Measurements from ENCODE around the genes TMTC4 and NALF1.

GRCh38 chr13:100402846-100403128 is 185.8 kb downstream of the GGACT start:
- PRO-cap, 3 experiments: no peak in any of the 3 experiments

GRCh38 chr13:100625438-100626132 is 37.0 kb upstream of the GGACT start:
- PRO-cap, 3 experiments: no peak in any of the 3 experiments

- PRO-cap, 3 experiments: no peak in any of the 3 experiments
Measured at GRCh38 chr13:100673150-100673753, 1.3 kb downstream of the TMTC4 start.

DNA sequence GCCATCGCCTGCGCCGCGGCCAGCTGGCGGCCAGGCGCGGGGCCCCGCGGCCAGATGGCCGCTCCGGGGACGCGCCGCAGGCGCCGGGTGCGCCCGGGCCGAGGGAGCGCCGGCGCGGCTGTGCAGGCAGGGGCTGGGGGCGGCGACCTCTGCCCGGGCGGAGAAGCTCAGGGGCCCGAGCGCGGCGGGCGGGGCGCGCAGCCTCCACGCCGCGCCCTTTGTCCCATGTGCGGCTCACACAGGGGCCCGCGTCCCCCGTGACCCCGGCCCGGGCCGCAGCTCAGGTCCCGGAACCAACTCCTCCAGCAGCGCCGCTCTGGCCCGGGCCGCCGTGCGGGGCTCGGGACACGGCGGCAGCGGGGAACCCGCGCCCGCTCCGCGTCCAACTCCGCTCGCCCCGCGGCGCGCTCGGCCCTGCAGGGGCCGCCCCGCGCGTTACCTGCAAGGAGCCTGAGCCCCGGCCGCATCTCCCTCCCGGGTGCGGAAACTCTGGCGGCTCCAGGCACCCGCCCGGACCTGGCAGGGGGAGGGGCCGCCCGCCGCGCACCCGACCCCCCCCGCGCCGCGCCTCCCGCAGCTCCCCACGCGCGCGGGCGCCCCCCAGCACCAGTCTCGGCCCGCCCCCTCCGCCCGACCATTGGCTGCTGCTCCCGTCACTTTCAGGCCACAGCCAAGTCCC is at the start of gene TMTC4:
Gene TMTC4 (minus strand): TSS at position 491 of the 679 bp plus-strand sequence.
- PRO-cap, 3 experiments: peak in 3 of 3 experiments; most common minus-strand start position 518 of the sequence (in 3)

- PRO-cap, 3 experiments: peak in 1 of 3 experiments; most common plus-strand start chr13:101453926 (in 1); most common minus-strand start chr13:101453804 (in 1)
Measured at GRCh38 chr13:101453580-101454415, 1.3 kb downstream of the ITGBL1 start.

GRCh38 chr13:102012526-102013037 is 95.8 kb upstream of the FGF14 start:
- PRO-cap, 3 experiments: no peak in any of the 3 experiments

GRCh38 chr13:102236317-102236919 is 319.7 kb upstream of the FGF14 start:
- PRO-cap, 3 experiments: no peak in any of the 3 experiments

- PRO-cap, 3 experiments: no peak in any of the 3 experiments
Measured at GRCh38 chr13:102294530-102294946, 302.2 kb upstream of the TPP2 start.

GRCh38 chr13:102317513-102318244 is 279.1 kb upstream of the TPP2 start:
- PRO-cap, 3 experiments: no peak in any of the 3 experiments

DNA sequence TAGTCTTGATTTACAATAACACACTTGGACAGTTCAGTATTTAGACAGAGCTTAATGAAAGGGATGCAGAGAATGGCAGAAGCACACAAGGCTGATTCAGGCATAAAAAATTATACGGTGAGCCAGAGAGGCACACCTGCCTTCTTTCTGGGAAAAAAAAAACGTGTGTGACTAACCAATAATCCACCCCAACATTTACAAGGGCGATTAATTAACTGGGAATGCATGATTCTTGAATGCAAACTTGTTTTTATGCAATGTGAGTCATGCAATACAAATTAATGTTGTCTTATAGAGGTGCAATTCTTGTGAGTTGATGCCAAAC is 348.3 kb downstream of the DAOA start:
- PRO-cap, 3 experiments: no peak in any of the 3 experiments

- PRO-cap, 3 experiments: no peak in any of the 3 experiments
Measured at GRCh38 chr13:105921857-105922332, 456.1 kb downstream of the DAOA start.

GRCh38 chr13:106347999-106348386 is 187.5 kb downstream of the EFNB2 start:
- PRO-cap, 3 experiments: no peak in any of the 3 experiments

GRCh38 chr13:106376229-106376786 is 159.2 kb downstream of the EFNB2 start:
- PRO-cap, 3 experiments: no peak in any of the 3 experiments

- PRO-cap, 3 experiments: no peak in any of the 3 experiments
Measured at GRCh38 chr13:106490807-106491763, 44.4 kb downstream of the EFNB2 start.

DNA sequence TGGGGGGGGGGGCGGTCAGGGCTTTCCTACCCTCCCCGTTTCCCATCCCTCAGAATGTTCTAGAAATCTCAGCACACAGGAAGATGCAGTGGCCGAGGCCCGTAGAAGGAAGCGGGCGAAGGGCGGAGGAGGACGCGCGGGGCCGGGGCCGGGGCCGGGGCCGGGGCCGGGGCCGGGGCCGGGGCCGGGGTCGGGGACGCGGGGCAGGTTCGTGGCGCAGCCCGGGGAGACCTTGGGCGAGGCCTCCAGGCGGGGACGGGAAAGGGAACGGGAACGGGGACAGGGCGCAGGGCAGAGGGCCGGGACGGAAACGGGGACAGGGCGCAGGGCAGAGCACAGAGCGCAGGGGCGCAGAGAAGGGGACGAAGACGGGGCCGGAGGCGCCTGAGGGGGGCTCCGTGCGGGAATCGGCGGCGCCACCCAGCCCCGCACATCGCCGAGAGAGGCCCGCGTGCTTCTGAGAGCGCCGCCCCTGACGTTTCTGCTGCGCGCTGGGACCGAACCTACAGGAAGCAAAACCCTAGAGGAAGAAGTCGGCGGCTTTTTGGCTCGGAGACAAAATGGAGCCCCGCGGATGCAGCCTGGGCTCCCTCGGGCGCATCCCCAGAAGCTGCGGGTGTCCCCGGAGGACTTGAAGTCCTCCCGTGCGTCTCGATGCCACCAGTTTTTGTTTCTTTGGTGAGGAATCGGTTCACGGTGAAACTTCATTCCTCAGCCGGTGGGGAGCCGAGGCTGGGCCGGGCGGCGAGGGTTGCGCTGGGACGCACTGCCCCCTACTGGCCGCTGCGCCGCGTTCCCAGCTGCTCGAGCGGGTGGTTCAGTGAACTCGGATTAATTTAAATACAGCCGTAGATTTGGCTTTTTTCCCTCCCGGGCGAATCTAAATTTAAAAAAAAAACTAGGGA is 349.8 kb upstream of the ARGLU1 start:
- PRO-cap, 3 experiments: peak in 3 of 3 experiments; most common plus-strand start position 104 of the sequence (in 3); most common minus-strand start position 483 of the sequence (in 3)

DNA sequence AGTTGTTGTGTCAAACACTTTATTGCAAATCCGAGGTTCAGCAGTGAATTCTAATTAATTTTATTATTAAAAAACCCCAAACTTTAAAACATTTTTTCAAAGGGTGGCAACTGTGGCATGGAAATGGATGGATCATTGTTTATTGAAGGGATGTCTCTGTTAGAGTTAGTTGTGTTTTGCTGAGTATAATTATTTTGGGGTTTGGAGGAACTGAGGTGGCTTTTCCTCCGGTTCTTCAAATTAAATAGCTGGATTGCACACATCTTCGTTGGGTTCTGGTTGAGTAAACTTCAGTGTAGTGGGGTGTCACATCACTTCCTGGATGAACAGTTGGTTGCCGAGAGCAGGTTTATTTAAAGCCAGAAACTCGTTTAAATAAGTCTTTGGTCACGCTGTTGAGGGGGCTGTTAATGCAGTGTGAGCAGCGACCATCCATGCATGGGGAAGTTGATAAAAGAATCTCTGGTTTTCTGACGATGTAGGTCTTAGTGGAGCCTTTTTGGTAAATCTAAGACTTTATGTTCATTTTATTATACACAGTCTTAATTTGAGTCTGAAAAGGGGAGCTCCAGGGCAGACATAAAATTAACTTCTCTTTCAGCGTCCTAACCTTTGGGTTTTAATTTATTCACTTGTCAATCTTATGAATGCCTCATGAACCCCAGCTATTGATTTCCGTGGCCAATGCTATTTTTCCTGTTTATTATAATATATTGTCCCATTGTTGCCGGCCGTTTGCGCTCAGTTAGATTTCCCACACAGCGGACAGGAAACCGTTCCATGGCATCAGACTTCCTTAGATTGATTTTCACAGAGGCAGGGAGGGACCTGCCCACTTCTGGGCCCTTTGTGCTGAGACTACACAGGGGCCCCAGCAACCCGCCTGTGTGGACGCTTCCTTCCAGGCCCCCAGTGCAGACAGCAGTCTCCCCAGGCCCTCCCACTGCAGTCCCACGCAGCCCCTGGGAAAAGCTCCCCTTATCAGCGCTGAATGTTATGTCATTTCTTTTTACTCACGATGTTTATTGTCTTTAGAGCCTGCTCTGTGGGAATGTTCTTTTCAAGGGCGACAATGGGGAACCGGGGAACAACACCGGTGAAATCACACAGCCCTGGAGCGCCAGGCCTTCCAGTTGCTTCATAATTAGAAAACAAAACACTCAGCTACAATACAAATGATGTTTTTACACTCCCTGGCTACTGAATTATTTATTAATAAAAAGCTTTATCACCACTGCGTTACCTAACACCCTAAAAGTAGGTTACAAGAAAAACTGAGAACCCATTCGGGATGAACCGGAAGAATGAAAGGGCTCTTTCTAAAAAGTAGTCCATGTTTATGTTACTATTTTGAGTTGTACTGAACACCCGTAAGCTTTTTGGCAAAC is 351.5 kb upstream of the ARGLU1 start:
- PRO-cap, 3 experiments: no peak in any of the 3 experiments

- PRO-cap, 3 experiments: peak in 3 of 3 experiments; most common plus-strand start chr13:107867157 (in 1); most common minus-strand start chr13:107867496 (in 3)
Measured at GRCh38 chr13:107866790-107867625, at the start of gene NALF1. Gene NALF1, minus strand, starts transcription at chr13:107867496.

- PRO-cap, 3 experiments: no peak in any of the 3 experiments
Measured at GRCh38 chr13:108267388-108267672, 2.2 kb upstream of the TNFSF13B start.

- PRO-cap, 3 experiments: peak in 2 of 3 experiments; most common plus-strand start chr13:108873542 (in 2)
Measured at GRCh38 chr13:108873295-108873628, 243.9 kb downstream of the MYO16 start.

DNA sequence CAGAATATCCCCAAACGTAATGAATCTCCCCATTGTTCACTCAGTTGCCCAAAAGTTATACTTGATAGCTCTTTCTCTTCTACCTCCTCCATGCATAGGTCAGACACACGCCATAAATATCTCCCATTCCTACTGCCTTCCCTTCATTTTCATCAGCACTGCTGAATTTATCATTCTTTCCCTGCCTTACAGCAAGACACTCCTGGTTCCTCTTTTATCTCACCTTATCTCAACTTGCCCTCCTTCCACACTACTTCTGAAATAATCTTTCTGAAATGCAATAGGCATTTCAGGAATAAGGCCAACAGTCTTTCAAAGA is 333.9 kb downstream of the MYO16 start:
- PRO-cap, 3 experiments: no peak in any of the 3 experiments

Measured in Metastatic Breast Carcinoma in the Ovary (tissue), 3 donors.